ENCODE measurements around a stretch of chr1.

- RRBS = no CpG with 5 or more reads among the region's 9 CpGs
Measured at GRCh38 chr1:223102918-223103787, 39.9 kb downstream of the TLR5 start.

DNA sequence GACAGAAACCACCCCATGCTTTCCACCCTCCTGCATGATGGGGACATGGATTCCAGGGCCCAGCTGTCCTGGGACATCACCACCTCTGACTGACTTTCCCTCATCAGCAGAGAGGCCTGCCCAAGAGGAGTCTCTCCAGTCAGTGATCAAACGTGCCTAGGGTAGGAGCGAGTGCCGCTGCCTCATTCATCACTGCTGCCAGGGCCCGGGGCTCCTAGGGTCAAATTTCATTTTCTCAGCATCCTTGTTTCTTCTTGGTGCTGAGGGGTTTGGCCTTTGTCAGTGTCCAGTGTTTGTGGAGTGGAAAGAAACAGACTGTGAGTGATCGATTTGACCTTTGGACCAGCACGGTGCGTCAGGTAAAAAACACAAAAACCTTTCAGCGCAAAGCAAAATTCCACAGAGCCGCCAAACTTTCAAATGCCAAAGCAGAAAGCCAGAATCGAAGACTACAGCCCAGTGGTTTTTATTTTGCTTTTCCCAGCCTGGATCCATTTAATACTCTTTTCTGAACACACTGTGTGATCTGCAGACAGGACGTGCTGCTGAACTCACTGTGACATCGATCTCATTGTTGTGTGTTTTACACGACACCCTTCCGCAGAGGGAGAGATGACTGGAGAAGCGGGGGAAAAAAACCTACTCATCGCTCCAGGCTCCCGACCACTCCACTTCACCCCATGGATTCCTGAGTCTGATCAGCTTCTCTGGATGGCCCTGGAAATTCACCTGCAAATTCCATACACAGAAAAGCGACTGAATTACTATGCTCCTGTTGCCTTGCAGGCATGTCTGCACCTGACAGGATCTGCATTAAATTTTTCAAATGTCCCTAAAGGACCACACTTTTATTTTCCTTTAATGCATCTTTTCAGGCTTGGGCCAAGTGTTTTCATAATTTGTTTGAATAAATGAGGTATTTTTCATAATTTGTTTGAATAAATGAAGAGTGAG, 43.1 kb downstream of the CAPN8 start:
- RRBS = no CpG with 5 or more reads among the region's 18 CpGs

- RRBS = 10% methylated on average over 4 of the region's 17 CpGs
Measured at GRCh38 chr1:223711834-223712304, 470 bp upstream of the CAPN2 start.

GRCh38 chr1:223718732-223719279, 6.5 kb downstream of the CAPN2 start:
- RRBS = no CpG with 5 or more reads among the region's 8 CpGs

DNA sequence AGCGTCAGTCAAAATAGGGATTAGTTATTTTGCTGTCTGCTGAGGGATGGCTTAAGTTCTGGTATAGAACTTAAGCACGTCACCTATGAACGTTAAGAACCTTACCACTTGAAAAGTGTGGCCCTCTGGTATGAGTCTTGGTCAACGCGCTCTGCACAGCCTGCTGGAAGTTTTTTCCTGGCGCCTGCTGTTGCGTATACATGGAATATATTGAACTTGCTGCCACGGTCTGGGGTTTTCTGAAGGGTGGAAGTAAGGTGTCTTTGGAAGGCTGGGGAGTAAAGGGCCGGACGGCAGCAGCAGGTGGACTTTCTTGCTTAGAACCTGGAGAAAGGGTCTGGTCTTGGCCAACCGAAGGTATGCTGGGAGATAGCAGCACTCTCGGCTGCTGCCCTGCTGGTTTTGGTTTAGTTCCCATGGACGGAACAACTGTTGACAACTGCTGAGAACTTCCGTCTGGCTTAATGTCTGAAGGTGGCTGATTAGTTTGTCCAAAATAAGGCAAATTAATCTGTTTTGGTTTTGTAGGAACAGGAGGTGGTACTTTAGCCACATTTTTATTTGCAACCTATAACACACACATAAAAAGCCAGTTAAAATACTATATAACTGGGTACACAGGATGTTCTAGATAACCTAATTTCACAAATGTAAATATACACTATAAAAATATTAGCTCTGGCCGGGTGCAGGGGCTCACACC, 47.5 kb downstream of the TP53BP2 start:
- RRBS = no CpG with 5 or more reads among the region's 15 CpGs

DNA sequence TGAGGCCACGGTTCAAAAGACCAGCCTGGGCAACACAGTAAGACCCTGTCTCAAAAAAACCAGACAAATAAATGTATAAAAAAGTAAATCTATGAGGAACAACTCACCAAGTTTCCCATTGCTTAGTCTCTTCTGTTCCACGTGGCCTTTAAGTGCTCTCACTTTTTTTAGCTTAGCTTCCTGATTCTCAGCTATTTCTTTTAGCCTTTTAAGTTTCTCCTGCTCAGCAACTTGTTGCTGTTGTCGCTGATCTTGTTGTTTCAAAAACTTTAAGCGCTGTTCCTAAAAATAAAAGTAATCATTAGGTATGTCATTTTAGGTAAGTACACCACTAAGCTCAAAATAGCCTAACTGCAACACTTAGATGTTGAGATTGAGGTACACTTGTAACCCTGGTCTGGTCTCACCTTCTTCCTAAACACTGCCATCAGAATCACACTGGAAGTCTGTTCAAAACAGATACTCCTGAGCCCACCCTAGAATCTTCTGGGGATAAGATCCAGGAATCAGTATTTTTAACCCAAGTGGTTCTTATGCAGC, 41.6 kb downstream of the TP53BP2 start:
- RRBS = no CpG with 5 or more reads among the region's 4 CpGs

- RRBS = no CpG with 5 or more reads among the region's 12 CpGs
Measured at GRCh38 chr1:223821091-223821648, 24.6 kb downstream of the TP53BP2 start.

DNA sequence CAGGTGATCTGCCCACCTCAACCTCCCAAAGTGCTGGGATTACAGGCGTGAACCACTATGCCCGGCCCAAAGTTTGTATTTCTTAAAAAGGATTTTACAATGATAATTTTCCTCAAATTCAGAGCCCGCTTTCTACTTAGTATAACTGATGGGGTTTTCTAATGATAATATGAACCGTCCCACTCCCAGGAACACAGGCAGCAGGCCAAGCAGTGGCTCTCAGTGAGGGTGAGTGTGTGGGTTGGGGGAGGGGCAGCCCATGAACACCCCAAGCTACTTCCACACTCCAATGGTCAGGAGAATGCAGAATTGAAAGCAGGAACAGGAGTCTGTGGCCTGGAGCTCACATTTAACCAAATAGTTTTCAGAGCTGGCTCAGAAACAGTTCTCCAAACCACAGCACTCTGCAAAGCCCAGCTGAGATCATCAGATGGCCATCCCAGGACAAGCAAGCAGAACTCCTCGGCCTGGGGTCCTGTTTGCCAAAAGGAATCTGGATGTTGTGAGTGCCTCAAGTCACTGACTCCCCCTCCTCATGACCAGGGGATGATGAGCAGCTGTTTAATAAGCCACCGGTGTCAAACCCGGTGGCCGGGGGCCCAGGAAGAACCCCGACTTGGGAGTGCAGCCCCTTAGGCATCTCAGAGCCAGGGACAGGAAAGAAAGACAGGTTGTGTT, 20.2 kb downstream of the DEGS1 start:
- RRBS = no CpG with 5 or more reads among the region's 9 CpGs

DNA sequence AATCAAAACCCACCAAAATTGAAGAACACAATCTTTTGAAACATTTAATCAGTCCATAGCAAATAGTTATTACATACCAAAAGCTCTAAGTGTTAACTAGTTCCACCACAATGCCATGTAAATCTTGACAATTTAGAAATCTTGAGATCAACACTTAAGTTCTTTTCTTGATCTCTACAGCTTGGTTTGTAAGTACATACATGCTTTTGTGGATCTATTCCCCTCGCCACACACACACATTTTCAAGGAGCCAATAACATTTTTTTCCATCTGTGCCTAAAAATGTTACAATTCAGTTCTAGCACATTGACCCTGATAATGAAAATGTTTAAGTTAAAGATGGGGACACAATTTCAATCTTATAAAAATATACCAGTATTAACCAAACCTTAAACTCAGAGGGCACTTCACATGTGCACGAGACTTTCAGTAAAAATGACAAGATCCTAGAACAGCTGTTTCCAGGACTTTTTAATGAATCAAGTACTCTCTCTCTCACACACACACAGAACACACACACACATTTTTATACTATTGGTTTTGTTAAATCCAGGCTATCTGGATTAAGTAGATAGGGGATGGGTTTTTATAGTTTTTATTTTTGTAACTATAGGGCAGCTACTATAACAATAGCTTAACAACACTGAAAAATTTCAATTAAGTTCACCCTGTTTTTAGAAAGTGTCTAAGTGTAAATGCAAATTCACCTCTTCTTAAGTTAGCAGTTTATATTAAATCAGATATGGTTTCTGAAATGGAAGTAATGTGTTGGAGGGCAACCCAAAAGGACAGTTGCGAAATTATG, 29.0 kb downstream of the CNIH4 start:
- RRBS = no CpG with 5 or more reads among the region's 3 CpGs

DNA sequence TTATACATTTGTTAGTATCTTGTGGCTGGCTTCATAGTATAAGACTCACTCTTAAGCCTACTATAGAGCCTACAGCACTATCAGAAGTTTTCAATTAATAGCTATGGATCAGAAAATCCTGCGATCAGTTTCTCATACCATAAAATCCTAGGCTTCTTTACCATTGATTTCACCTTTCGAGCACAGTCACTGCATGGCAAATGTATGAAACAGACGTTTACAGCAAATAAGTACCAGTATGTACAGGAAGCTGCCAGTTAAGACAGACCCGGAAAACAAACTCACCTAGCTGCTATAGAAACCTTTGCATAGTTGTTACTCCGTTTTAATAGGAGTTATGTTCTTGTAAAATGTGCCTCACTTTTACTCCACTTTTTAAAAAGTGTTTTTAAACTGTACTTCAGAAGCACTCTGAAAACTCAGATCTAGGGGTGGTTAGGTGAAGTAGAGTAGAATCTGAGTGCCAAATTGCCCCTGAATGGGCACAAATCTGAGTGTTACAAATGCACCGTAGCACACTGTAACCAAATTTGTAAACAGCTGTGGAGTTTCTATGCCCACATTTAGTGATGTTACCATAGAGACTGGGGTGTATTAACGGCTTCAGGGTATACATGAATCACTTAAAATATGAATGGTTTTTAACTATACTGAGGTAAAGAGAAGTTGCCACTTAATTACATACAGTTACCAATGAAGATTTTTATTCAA, 30.6 kb downstream of the CNIH4 start:
- RRBS = no CpG with 5 or more reads among the region's 7 CpGs

- RRBS = no CpG with 5 or more reads among the region's 6 CpGs
Measured at GRCh38 chr1:224407996-224409043, 26.3 kb downstream of the WDR26 start.

GRCh38 chr1:224418236-224418612, 16.4 kb downstream of the WDR26 start:
- RRBS = no CpG with 5 or more reads among the region's 9 CpGs

DNA sequence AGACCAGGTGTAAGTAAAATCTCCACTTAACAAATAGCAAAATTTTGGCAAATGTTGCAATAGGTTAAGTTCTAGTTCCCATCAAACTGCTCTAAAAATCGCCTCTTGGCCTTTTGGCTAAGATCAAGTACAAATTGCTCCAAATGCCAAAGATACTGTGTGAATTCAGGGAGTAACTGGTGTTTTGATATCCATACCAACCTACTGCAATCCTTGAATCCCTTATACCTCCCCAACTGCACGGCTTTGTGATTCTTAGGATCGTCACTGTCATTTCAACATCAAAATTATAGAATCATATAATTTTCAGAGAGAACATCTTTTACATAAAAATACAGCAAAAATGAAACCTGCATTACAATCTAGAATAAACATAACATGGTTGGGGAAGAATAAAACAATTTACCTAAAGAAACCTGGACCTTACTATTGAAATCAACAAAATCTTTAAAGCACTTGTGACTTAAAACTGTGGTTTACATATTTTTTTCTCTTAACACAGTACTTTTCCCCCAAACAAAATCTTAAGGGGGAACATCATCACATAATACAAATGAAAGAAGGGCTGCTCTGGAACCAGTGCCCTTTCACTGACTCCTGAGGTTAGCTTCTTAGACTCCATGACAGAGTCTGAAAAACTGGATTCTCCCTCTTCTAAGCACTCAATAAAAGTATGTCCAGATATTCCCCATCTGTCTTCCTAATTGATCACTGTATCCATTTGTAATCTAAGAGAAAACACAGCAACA, 15.7 kb downstream of the WDR26 start:
- RRBS = no CpG with 5 or more reads among the region's 3 CpGs

GRCh38 chr1:224424402-224425317, 9.9 kb downstream of the WDR26 start:
- RRBS = no CpG with 5 or more reads among the region's 6 CpGs

DNA sequence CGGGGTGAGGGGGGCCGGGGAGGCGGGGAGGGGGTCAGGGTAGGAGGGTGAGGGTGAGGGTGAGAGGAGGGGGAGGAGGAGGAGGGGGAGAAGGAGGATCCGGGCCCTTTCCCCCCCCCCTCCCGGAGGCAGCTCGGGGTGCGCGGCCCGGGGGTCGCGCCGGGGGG, 252 bp downstream of the WDR26 start:
- RRBS = 6% methylated on average over 3 of the region's 12 CpGs

DNA sequence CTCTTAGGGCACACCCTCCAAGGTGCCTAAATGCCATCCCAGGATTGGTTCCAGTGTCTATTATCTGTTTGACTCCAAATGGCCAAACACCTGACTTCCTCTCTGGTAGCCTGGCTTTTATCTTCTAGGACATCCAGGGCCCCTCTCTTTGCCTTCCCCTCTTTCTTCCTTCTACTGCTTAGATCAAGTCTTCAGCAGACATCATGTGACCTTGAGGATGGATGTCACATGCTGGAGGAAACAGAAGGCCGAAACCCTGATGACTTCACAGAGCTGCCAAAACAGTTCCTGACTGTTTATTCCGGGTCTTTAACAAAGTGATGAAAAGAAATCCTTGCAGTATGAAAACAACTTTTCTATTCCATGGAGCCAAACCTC, 24.4 kb upstream of the WDR26 start:
- RRBS = no CpG with 5 or more reads among the region's 2 CpGs

DNA sequence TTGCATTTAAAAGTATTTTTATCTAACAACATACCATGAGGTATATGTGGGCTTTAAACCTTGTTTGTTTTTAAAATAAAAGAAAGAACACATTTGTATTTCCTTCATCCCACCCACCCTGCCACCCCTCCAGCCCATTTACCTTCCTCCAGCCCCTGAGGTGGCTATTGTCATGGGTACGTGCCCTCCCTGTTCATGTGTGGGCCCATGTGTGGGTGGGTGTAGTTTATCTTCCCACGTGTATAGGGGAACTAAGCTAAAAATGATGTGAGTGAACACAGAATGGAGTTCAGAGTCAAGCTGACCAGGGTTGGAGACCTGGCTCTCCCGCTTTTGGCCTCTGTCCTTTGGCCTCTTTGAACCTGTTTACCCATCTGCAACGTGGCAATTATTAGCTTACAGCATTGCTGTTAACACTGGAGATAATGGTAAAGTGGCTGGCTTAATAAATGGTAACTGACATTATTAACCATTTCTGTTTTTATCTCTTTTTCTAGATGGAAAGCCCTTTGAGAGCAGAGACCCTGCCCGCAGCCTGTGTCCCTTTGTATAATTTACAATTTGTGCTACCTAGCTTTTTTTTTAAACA, 78.1 kb upstream of the WDR26 start:
- RRBS = no CpG with 5 or more reads among the region's 5 CpGs

DNA sequence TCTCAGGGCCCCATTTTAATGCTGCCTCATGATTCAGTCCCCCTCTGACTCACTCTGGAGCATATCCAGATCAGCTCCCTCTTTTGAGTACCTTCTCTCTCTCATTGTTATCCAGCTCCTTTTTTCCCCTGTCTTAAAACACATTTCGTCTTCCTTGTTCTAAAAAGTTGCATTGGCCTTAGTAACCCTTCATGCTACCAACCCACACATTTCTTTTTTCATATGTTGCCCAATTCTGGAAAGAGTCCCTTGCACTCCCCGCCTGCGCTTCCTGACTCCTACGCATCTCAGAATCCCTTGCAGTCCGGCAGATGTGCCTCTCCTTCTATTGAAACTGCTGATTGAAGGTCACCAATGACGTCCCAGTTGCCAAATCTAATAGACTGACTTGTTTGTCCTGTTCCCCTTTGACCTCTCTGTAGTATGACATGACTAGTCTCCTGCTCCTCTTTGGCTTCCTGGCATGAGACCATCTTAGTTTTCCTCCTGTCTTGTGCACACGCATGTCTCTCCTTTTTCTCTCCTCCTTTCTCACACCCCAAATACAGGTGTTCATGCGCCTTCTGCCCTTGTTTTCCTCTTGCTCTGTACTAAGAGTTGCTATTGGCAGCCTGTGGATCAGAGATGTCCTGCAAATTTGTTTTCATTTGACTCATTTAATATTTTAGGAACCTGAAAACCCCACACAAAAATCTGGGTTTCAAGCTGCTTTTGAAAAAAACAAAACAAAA, 92.3 kb downstream of the CNIH3 start:
- RRBS = no CpG with 5 or more reads among the region's 8 CpGs

DNA sequence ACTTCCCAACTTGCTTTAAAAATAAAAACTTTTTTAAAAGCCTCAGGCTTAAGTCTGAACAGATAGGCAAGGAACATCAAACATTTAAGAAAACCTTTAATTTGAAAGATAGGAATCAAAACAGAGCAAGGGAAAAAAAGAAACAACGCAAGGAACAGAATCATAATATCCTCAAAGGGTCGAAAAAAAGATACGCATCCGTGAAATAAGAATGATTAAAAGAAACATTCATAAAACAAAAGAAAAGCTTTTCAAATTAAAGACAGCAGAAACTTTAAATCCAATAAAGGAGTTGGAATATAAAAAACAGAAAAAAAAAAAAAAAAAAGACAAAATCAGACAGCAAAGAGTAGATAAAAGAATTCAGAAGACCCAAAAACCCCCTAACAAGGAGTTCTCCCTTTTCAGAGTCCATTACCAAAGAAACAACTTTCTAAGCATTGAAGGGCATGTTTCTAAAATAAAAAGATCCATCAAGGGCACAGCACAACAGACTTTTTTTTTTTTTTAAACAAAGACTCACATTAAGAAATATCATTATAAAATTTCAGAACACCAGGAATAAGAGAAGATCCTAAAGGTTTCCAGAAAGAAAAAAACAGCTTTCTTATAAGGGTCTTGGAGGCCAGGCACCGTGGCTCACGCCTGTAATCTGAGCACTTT, 44.9 kb downstream of the ENAH start:
- RRBS = no CpG with 5 or more reads among the region's 6 CpGs

Measured in HL-60 (cell line).